Bronchus fibroblast of lung (primary cell): ENCODE data around the gene TEN1.

DNA sequence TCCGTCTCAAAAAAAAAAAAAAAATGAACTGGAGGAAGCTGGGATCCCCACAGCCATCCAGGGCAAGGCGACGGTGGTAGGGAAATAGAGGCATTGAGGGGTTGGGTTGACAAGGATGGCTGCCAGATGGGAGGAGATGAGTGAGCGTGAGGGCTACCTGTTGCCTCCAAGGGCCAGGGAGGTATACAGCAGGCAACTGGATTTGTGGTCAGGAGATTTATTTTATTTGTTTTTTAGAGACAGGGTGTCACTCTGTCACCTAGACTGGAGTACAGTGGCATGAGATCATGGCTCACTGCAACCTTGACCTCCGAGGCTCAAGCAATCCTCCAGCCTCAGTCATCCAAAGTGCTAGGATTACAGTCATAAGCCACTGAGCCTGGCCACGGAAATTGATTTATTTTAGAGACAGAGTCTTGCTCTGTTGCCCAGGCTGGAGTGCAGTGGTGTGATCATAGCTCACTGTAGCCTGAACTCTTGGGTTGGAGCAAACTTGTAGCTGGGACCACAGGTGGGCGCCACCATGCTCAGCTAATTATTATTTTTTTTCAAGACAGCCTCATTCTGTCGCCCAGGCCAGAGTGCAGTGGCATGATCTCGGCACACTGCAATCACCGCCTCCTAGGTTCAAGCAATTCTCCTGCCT lies 9.8 kb upstream of the MYO15B start:
- RAMPAGE, long total RNA = no peak

- RAMPAGE, long total RNA = no peak
Measured at GRCh38 chr17:75588719-75589730, 1.4 kb downstream of the MYO15B start.

- RAMPAGE, long total RNA = no peak
Measured at GRCh38 chr17:75601496-75601900, 13.9 kb downstream of the MYO15B start.

DNA sequence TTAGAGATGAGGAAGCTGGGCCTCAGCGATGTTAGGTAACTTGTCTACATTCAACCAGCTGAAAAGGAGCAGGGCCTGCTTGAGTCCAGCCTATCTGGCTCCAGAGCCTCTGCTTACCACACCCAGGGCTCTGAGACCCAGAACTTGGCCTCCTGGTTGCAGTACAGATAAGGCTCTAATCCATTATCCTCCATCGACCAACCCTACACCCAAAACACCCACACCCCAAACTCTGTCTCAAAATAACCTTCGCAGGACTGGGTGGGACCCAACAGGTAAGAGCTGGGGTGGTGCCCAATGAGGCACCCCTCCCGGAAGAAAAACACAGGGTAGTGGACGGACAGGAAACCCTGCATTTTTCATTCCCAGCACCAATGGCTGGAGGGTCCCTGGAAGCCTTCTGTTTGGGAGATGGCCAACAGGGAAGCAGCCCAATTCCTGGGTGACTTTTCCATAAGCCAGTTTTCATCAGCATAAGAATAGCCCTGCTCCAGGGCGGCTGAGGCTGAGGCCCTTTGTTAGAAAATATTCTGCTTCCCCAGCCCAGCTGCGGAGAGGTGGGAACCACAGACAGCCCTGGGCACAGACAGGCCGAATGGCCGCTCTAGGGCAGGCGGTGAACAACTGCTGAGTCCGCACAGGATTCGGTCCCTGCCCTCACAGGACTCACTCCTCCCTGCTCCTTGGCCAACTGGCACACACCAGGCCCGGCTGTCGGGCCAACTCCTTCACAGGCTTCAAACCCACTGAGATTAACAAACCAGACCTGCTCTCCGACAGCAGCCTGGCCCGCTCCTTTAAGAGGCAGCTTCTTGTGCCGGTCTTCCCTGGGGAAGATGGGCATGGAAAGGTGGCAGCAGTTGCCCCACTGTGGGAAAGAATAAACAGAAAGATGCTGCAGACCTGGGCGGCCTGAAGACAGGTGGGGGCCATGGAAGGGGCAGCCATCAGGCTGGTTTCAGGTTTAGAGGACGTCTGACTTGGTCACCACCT lies 3.0 kb upstream of the SMIM6 start:
- RAMPAGE, long total RNA = no peak

DNA sequence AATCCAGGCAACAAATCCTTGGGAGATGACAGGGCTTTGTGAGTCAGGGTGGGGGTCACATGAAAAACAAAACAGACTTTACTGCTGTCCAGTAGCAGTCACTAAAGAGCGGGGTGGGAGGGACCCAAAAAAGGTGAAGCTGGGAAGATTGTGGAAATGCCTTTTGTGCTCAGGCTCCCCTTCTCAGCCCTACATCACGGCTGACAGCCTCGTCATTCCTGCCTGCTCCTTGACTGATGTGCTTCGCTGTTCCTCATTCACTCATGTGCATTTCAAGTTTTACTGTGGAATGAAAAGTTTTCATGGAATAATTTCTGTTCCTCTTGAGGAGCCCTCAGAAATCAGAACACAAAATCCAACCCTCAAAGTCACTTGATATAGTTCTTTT lies 6.5 kb downstream of the SAP30BP start:
- RAMPAGE, long total RNA = no peak

- RAMPAGE, long total RNA = no peak
Measured at GRCh38 chr17:75722023-75722636, 871 bp downstream of the ITGB4 start.

- RAMPAGE, long total RNA = no peak
Measured at GRCh38 chr17:75722731-75723063, 1.4 kb downstream of the ITGB4 start.

DNA sequence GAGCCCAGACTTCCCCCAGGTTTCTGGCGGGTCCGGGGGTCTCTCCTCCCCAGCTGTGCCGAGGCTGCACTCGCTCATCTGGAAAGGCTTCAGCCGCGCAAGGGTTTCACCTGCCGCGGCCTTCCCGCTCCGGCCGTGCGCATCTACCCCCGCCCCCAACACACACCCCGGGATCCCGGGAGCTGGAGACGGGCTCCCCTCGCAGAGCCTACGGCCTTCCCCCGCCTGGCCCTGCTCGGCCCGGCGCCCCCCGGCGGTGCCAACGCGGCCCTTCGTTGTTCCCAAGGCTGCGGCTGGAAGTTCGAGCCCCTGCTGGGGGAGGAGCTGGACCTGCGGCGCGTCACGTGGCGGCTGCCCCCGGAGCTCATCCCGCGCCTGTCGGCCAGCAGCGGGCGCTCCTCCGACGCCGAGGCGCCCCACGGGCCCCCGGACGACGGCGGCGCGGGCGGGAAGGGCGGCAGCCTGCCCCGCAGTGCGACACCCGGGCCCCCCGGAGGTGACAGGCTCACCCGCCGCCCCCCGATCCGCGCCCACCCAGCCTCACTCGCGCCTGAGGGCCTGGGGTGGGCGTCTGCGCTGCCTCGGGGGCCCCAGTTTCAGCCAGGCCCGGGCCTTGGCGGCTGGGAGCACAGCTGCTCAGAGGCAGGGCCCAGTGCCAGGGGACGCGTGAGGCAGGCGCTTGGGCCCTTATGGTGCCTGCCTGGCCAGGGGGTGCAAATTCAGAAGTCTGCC lies 11.3 kb downstream of the GALK1 start:
- RAMPAGE, long total RNA = no peak

DNA sequence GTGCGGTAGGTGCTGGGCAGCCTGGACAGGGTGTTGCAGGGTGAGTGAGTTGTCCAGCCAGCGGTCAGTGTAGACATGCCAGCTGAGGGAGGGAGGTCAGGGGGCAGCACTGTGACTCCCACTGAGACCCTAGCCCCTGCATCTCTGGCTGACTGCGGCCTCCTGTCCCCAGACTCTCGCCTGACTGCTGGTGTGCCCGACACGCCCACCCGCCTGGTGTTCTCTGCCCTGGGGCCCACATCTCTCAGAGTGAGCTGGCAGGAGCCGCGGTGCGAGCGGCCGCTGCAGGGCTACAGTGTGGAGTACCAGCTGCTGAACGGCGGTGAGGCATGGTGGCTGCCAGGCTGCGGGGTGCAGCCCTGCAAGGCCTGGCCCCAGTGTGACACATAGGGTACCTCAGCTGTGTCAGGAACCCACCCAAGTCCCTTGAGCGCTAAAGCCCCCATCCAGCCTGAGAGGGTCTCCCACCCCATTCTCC lies 9.4 kb downstream of the GALK1 start:
- RAMPAGE, long total RNA = no peak

GRCh38 chr17:75764037-75764573 lies 887 bp downstream of the GALK1 start:
- RAMPAGE, long total RNA = no peak

DNA sequence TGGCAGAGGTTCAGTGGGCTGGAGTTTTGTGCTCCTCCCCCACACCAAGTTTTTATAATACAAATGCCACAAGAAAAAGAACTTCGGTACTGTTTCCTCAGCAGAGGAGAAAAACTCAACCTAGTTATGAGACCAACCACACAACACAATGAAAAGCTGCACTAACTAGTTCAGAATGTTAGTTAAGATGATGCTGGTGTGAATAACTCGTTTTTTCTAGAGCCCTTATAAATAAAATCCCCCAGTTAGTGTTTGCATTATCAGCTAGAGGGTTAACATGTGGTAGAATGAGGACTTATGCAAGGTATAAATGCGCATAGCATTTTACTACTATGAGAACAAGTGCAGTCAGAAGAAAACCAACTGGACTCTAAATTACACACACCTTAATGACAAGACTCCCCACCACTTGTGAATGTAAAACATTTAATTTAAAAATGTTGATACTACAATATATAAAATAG lies 1.9 kb downstream of the H3-3B start:
- RAMPAGE, long total RNA = no peak

DNA sequence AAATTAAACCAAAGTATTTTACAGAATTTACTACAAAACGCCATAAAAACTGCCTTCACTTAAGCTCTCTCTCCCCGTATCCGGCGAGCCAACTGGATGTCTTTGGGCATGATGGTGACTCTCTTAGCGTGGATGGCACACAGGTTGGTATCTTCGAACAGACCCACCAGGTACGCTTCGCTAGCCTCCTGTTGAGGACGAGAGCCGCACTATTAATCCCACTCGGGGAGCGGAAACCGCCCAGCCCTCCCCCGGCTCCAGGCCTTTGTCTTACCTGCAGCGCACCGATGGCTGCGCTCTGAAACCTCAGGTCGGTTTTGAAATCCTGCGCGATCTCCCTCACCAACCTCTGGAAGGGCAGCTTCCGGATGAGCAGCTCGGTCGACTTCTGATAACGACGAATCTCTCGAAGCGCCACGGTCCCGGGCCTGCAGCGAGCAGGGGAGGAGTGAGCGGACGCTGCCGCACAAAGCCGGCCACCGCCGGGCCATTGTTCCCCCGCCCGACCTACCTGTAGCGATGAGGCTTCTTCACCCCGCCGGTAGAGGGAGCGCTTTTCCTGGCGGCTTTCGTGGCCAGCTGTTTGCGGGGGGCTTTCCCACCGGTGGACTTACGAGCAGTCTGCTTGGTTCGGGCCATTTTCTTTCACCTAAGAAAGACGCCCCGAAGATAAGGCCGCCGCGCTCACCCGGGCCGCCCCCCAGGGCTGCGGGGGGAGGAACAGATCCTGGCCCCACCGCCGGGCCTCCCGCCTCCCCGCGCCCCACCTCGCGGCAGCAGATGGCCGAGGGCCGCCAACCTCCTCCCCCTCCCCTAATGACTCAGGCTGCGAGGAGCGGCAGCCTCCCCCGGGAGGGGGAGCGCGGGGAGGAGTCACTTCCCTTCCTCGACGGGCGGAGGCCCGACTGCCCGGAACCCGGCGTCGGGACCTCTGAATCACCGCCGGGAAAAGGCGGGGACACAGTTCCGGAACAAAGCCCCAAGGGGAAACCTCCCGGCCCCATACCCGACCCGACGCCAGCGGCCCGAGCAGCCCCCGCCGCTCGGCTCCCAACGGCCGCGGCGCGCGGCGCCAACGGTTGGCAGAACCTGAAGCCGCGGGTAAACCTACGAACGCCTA lies 683 bp downstream of the H3-3B start:
- RAMPAGE, long total RNA = no peak

DNA sequence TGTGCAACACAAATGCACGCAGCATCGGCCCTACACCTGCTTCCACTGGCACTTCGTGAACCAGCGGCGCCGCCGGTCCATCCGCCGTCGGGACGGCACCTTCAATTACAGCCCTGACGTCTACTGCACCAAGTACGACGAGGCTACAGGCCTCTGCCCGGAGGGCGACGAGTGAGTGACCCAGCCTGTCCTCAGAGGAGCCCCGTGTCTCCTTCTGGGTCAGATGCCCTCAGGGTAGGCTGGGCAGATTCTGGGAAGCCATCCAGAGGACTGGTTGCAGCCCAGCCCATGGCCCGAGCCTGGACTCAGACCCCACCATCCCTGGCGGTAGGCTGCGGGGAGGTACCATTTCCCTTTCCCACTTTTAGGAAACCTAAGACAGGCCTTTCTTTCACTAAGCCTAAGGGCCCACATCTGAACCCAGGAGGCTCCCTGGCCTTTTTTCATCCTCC lies 25.2 kb downstream of the UNK start:
- RAMPAGE, long total RNA = no peak

DNA sequence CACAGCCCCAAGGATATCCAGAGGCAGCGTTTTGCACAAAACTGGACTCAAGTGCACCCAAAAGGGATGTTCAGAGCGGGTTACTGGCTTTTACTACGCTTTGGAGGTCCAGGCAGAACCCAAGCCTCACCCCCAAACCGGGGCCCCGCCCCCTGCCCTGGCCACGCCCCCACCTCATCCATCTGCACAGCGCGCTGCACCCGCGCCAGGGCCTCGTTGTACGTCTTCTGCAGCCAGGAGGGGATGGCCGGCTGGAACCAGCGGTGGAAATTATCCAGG lies 9.0 kb downstream of the UNC13D start:
- RAMPAGE, long total RNA = no peak

- RAMPAGE, long total RNA = no peak
Measured at GRCh38 chr17:75836546-75836920, 7.7 kb downstream of the UNC13D start.

GRCh38 chr17:75848415-75849153 lies 4.4 kb upstream of the UNC13D start:
- RAMPAGE, long total RNA = no peak

GRCh38 chr17:75877701-75878226 lies 617 bp downstream of the TRIM47 start:
- RAMPAGE, long total RNA = no peak

- RAMPAGE, long total RNA = no peak
Measured at GRCh38 chr17:75978890-75979712, at the start of gene TEN1. Gene TEN1 (plus strand): TSS chr17:75979240.

- RAMPAGE, long total RNA = no peak
Measured at GRCh38 chr17:76078668-76079066, 315 bp upstream of the ZACN start.

DNA sequence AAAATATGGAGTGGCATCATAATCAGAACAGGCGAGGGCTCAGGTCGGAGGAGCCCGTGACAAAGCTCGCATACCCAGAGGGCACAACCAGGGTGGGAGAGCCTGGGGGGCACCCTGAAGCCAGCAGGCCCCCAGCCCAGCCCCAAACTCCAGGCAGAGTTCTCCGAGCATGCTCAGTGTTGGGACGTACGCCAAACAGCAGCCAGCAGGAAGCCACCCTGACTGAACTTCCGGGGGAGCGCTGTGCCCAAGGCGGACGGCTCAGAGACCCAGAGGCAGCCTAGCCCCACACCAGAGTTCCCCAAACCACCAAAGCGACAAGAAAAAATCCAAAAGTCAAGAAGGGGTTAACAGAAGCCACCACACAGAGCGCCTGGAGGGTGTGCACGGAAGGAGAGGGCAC lies 12.1 kb downstream of the EXOC7 start:
- RAMPAGE, long total RNA = no peak